ENCODE data around the gene CCDC18.

DNA sequence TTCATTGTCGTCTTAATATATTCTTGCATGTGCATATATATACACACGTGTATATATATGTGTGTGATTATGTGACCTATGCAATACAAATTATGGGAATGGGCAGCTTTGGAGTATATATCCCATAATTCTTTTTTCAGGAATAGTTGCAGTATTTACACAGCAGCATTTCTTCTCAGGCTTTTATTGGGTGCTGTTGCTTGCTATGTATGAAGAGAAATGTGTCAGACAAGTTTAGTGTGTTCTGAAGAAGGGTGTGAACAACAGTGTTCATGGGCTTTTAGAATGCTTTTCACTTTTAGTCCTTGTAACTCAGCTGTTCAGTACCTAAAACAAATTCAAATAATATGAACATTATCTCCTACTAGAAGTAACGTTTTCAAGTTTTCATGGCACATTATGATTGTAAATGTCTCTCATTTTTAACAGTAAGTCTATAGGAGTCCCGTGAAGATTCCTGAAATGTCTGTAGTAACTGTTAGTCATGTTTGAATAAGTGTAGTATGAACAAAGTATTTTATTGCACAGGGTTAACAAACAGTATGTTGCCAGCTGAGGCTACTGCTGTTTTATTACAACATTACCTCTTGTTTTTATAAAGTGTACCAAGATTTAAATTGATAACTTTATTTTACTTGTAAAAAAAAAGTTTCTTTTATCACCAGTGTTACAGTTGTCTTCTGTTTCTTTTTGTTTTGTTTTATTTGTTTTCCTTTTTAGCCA is 42.5 kb downstream of the TMED5 start:
- RRBS = no CpG with 5 or more reads among the region's 4 CpGs

DNA sequence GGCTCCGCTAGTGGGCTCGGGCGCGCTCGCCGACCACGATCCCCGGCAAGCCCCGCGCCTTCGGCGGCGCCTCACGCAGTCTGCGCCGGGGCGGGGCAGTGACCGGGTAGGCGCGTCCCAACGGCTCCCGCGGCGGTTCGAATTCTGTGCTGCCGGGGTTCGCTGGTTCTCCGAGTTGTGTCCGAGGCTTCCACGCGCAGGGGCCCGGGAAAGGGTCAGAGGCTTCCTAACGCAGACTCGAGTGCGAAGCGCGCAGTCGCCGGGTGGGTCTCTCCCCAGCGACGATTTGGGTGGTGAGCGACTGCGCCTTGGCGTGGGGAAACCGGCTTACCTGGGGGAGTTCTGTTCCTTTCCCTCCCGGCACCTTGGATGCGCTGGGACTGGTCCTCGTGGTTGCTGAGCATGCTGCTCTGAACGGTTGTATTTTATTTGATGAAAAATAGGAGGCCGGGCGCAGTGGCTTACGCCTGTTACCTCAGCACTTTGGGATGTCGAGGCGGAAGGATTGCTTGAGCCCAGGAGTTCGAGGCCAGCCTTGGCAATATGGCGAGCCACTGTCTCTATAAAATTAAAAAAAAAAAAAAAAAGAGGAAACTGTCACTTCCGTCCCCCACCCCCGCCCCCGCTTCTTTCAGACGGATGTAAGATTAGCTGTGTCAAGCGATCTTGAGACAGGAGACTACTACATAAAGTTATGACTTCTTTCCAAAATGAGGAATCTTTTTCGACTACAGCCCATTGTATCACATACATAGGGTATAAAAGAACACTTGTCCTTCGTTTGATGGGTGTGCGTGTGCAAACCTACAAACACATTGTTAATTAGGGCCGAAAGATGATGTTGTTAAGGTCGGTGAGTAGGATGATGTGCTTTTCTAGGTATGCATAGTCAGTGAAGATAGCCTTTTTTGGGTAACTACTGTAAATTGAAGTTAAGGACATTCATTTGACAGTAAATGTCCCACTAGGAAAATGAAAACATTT is at the start of gene CCDC18:
Gene CCDC18, plus strand, starts transcription at position 135 of the 984 bp plus-strand sequence.
- RRBS = 1% methylated on average over 41 of the region's 66 CpGs

- RRBS = no CpG with 5 or more reads among the region's 10 CpGs
Observed at GRCh38 chr1:93584224-93585021, 97.2 kb downstream of the BCAR3 start.

GRCh38 chr1:93587934-93588728 is 93.5 kb downstream of the BCAR3 start:
- RRBS = 100% methylated on average over 1 of the region's 6 CpGs

DNA sequence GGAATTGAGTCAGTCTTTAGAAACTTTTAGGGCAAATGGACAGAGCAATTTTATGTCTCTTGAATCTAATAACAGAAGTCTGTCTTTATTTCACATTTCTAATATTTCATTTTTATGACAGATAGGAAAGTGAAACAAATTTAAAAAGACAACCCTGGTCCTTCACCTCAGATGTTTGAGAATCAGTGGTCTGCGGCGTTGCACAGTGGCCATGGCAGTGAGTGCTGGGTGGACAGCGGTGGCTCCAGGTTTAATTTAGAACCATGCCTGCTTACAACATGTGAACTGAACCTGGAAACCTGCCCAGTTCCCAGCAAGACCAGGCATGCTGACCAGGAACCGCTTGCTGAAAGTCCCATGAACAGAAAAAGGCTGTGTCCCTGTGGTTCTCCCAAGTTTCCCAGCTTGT is 88.7 kb downstream of the BCAR3 start:
- RRBS = no CpG with 5 or more reads among the region's 4 CpGs

DNA sequence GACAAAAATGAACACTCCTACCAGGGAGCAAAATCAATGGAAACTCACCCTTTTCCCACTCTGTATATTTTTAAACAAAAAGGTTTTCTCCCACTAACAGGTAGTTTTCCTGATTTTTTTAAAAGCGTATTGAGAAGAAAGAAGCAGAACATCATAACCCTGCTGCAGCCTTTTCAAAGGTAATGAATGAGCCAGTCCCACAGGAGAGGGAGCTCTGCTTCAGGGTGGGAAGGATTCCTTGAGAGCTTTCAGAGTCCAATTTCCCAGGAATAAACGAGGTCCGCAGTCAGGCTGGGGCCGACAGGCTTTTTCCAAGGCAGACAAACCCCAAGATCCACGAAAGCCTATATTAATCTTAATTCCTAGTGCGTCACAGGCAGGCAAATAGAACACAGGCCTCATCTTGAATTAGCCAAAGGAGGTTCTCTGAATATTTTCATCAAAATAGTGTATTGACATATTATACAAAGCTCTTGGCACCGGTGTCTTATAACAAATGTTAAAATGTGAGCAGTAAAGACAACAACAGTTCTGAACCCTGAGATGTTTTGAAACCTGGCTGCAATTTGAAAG is 68.7 kb downstream of the BCAR3 start:
- RRBS = no CpG with 5 or more reads among the region's 7 CpGs

- RRBS = no CpG with 5 or more reads among the region's 14 CpGs
Observed at GRCh38 chr1:93617294-93618456, 64.0 kb downstream of the BCAR3 start.

GRCh38 chr1:93654639-93655296 is 26.9 kb downstream of the BCAR3 start:
- RRBS = no CpG with 5 or more reads among the region's 4 CpGs

DNA sequence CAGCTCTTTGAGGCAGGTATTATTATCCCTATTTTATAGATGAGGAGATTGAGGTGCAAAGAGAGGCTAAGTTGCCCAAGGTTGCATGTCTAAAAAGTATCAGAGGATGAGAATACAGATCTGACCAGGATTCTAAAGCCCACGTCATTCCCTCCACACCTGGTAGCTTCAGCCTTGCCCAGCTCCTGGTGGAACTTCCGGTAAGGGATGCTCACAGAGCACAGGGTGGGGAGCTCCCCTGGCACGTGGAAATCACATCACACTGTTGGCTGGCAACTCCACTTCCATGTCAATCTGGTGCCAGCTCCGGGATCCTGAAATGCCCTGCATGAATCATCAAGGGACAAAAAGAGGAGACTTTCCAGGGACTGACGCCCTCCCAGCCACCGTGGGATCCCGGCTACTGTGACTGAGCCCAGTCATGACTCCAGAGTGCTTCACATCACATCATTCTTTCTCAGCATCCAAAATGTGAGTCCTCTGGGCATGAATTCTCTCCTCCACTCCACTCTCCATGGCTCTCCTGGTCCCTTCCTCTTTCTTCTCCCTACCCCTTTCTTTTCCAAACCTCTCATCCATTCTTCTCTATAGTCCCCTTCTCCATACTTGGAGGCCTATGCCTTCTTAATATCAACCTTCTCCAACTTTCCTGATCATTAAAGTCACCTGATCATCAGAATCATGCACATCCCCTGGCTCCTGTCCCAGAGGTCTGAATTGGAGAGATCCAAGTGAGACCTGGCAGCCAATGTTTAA is 12.5 kb upstream of the BCAR3 start:
- RRBS = 90% methylated on average over 5 of the region's 7 CpGs

DNA sequence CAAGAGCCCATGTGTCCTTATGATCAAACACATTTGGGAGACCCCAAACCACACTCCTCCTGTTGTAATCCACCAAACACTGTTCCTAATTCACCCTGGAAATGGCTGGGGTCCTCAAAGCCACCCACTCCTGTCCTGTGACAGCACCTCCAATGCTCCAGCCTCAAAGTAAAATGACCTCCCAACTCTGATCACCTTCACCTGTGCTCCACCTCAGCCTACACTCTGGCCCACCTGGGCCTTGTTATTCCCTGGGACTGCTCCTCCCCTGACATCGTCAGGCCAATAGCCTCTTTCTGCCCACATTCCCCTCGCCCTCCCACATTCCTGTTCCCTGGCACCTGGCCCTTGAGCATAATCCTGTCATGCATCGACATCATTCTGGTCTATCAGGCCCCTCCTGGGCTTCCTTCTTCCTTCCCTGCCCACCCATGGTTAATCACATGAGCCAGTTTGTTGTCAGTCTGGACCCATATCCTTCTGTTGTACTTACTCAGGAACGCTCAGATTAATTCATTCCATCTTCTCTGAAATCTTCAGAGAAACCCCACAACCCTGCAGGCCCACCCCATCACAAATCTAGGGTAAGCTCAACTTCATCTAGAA is 13.2 kb upstream of the BCAR3 start:
- RRBS = no CpG with 5 or more reads among the region's 4 CpGs

GRCh38 chr1:93729455-93729800 is 47.8 kb upstream of the BCAR3 start:
- RRBS = no CpG with 5 or more reads among the region's 3 CpGs

GRCh38 chr1:93821193-93821642 is 57.8 kb downstream of the DNTTIP2 start:
- RRBS = no CpG with 5 or more reads among the region's 6 CpGs

DNA sequence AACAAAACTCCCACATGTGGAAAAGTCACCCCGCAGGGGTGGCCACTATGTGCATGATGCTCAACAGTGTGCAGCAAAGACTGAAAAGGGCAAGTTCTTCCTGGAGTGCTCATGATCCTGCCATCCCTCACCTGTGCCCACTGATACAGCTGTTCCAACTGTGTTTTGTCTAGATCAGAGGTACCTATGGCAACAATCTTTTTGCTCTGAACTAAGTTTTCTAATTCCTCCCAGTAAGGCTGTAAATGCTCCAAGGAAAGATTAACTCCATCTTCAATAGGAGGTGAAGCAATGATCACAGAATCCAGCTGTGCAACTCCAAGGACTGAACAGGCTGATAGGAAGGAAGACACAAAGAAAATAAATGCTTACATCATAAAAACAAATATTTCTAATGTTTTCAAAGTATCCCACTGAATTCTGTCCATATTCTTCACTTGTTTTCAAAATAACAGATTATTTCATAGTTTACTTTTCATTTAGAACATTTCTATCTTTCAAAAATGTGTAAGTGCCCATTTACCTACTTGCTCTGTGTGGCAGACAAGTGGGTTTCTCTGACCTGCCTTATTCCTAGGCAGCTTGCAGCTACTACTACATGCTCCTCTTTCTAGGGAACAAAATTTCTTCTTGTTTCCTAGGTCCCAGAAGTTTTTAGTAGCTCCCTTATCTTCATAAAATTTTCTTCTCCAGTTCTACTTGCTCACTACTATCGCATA is 12.6 kb downstream of the GCLM start:
- RRBS = no CpG with 5 or more reads among the region's 2 CpGs

- RRBS = no CpG with 5 or more reads among the region's 8 CpGs
Observed at GRCh38 chr1:94025929-94026426, 95.0 kb downstream of the ABCA4 start.

DNA sequence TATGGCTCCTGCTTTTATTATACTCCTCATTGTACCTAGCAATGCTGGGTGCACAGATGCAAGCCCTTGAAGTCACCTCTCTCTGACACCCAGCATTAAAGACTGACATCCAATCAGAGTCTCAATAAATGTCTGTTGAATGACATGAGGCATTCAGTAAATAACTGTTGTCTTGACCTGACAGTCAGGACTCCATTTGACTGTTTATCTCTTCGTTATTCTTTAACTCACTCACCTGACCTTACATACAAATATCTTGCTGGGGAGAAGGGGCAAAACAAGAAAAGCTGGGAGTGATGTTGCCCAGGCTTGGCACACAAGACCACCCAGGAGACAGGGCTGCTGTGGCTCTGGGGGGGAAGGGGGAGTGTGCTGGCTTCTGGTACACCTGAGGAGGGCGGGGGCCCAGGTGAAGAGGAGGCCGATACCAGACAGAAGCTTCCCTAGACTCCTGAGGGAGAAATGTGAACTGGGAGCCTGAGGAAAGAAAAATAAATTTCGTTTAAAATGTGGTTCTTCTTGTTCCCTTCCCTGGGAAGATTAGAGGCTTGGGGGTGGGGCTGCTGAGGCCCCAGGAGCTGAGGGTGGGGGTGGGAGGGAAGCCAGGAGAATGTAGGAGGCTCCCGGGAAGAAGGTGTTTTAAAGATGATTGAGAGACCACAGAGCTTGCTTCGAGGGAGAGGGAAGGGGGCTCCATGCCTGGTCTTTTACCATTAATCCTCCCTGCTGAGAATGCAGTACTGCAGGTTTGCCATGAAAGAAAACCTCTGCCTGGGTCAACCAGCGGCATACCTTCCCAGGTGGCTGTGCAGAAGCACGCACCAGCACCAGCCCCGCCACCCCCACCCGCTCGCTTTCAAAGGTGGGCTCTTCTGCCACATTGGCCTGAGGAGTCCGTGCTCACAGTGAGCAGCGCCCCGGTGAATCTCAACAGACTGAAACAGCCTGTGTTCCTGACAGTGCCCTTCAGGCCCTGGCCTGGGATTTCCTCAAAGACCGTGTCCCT is 15.6 kb downstream of the ABCA4 start:
- RRBS = no CpG with 5 or more reads among the region's 15 CpGs

DNA sequence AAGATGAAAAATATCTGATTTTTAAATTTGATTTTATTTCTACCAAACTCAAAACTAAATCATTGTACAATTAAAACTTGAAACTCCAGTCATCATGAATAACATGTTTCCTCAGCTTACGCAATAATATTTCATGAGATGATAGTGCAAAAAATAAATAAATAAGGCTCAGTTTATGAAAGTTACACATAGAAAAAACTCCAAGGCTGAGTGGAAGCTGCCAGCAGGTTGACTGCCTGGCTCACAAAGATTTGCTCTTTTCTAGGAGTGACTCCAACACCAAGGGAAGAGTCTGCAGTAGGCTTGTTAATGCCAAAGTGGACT is 4.7 kb upstream of the ABCA4 start:
- RRBS = no CpG with 5 or more reads among the region's 1 CpG

DNA sequence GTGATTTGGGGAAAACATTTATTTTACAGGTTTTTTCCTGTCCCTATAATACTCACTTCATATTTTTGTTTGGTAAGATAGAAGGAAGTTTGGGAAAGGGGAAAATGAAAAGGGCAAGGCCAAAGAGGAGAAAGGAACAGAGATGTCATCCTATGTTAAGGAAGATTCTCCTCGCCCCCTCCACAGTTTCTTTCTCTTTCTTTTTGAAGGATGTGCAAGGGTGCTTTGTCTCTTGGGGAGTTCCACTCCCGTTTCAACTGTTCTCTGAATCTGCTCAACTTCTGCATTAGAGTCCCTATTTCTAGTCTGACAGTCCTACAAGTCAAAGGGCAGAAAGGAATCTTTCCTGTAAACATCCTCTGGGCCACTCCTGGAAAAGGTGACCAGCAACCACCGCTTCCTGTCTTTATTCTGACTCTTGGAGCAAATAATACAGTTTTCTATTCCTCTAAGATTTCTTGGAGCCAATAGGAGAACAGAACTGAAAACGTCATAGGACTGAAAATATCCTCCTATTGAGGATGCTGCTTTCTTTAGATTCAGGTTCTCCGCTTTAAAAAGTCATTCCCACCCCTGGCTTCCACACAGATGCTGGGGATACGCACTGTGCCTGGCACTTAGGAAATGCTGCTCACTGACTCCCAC is 81.8 kb upstream of the ARHGAP29 start:
- RRBS = no CpG with 5 or more reads among the region's 6 CpGs

- RRBS = no CpG with 5 or more reads among the region's 3 CpGs
Observed at GRCh38 chr1:94329988-94330570, 88.1 kb upstream of the ABCD3 start.

DNA sequence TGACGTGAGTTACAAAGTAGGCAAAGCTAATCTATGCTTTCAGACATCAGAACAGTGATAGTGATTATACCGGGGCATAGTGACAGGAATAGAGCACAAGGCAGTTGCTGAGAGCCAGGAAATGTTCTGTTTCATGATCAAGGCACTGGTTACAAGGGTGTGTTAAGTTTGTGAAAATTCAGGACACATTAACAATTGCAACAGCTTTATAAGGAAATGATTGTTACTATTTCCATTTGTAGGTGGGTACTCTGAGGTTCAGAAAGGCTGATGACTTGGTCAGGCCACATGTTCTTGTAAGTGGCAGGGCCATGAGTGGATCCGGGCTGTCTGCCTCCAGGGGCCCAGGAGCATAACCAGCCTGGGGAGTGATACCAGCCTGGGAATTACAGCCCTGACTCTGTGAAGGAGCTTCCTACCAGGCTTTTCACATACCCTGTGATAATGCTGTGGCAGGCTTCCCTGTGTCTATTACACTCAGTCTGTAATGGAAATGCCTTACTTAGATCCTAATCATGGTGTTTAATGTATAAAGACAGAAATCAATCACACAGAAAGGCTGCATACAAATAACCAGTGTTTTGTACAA is 59.0 kb upstream of the ABCD3 start:
- RRBS = no CpG with 5 or more reads among the region's 3 CpGs